Aortic smooth muscle cell (primary cell): ENCODE measurements around a stretch of chr21.

GRCh38 chr21:33211984-33212887, 17.5 kb upstream of the IFNAR2 start:
- RRBS, result no CpG with 5 or more reads among the region's 9 CpGs

GRCh38 chr21:33286086-33286745, 20.0 kb downstream of the IL10RB start:
- RRBS, result no CpG with 5 or more reads among the region's 17 CpGs

GRCh38 chr21:33286746-33287540, 20.8 kb downstream of the IL10RB start:
- RRBS, result no CpG with 5 or more reads among the region's 11 CpGs

- RRBS, result no CpG with 5 or more reads among the region's 13 CpGs
Observed at GRCh38 chr21:33380548-33381089, 22.6 kb upstream of the IFNGR2 start.

DNA sequence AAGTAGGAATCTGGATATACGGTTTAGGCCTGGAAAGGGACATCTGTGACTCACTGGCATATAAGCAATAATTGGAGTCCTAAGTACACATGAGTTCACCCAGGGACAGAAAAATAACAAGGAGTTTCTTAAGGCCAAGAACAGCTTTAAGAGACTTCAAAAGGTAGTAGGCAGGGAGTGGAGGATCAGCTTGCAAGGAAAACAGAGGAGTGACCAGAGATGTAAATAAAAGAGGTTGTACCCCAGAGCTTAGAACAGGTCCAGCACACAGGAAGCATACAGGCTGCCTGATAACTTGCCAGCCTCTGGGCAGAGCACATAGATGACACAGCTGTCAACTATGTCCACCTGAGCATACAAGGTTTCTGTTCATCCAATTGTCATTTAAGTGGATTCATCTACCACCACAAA, 28.1 kb downstream of the TMEM50B start:
- RRBS, result no CpG with 5 or more reads among the region's 1 CpG

DNA sequence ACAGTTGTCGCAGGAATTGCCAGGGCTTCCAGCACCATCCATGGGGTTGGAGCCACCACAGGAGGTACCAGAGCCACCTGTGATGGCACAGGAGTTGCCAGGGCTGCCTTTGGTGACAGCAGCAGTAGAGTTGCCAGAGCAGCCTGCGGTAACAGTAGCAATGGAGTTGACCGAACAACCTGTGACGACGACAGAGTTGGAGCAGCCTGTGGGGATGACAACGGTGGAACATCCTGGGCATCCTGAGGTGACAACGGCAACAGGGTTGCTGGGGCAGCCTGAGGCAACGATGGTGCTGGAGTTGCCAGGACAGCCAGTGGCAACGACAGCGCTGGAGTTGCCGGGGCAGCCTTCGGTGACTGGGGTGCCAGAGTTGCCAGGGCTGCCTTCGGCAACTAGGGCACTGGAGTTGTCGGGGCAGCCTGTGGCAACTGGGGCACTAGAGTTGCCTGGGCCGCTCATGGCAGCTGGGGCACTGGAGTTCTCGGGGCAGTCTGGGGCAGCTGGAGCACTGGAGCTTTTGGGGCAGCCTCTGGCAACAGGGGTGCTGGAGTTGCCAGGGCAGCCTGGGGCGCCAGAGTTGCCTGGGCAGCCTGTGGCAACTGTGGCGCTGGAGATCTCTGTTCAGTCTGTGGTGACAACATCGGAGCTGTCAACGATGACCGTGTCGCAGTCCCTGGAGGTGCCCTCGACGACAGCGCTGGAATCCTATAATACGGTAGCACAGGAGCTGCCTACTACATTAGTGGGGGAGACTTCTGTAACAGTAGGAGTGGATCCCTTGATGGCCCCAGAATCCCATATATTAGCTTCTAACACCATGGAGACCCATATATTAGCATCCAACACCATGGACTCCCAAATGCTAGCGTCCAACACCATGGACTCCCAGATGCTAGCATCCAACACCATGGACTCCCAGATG, 8.0 kb downstream of the SON start:
- RRBS, result no CpG with 5 or more reads among the region's 27 CpGs

DNA sequence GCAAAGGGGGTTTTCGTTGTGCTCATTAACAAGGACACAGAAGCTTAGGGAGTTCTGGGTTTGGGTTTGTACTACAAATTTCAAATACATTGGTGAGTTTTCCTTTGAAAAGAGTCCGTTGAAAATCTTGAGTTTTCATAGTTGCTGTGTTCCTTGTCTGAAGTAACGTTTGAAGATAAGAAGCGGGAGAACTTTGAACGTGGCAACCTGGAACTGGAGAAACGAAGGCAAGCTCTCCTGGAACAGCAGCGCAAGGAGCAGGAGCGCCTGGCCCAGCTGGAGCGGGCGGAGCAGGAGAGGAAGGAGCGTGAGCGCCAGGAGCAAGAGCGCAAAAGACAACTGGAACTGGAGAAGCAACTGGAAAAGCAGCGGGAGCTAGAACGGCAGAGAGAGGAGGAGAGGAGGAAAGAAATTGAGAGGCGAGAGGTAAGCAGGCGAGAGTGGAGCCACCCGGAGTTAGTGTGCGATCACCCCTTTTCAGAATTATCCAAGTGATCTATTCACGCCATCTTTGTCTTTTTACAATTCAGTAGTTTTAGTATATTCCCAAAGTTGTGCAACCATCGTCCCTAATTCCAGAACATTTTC, 129.7 kb downstream of the ITSN1 start:
- RRBS, result no CpG with 5 or more reads among the region's 21 CpGs

- RRBS, result no CpG with 5 or more reads among the region's 30 CpGs
Observed at GRCh38 chr21:33931314-33932224, 16.0 kb upstream of the ATP5PO start.

DNA sequence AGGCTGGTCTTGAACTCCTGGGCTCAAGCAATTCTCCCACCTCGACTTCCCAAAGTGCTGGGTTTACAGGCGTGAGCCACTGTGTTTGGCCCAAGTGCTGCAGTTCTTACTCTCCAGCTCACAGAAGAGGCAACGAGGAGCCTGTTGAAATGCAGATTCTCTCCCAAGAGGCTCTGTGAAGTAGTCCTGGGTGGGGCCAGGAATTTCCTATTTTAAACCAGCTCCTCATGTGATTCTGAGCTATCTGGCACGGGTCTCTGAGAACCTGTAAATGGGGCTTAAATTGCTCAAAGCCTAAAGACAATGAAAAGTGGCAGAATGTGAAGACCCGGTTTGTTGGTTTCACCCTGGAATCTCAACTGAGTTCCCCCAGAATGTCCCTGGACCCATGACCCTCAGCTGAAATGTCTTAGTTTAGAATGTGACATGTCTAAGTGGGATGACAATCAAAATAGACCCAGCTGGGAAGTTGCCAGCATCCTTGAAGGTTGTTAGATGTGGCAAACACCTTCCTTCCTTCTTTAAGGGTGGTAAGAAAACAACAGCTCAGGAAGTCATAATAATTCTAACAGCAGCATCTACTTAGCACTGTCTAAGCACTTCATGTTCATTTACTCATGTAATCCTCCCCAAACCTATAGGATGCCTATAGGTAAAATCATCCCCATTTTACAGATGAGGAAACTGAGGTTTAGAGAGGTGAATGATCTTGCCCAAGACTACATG, 20.8 kb upstream of the ATP5PO start:
- RRBS, result no CpG with 5 or more reads among the region's 5 CpGs

- RRBS, result no CpG with 5 or more reads among the region's 5 CpGs
Observed at GRCh38 chr21:33951602-33952272, 36.1 kb upstream of the ATP5PO start.

GRCh38 chr21:34204444-34204690, 131.0 kb downstream of the MRPS6 start:
- RRBS, result no CpG with 5 or more reads among the region's 5 CpGs

DNA sequence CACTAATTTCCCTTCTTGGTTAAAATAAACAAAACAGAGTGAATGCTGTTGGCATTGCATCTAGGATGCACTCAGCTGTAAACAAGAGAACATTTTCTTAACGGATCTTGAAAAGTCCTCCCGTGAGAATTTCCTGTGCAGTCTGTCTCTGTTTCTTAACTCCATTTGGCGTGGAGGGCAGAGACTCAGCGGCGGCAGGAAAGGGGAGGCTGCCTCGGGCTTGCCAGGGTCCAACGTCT, 142.0 kb upstream of the KCNE2 start:
- RRBS, result no CpG with 5 or more reads among the region's 7 CpGs

DNA sequence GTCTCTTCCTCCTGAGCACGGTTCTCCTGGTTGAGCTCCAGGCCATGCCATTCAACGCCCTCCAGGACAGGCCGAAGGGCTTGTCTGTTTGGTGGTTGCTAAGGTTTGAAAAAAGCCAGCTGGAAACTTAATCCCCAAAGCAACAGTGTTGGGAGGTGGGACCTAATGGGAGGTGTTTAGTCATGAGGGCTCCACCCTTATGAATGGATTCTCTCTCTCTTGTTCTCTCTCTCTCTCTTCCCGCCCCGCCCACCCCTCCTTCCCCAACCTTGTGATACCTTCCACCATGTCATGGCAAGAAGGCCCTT, 838 bp downstream of the KCNE1 start:
- RRBS, result no CpG with 5 or more reads among the region's 5 CpGs

DNA sequence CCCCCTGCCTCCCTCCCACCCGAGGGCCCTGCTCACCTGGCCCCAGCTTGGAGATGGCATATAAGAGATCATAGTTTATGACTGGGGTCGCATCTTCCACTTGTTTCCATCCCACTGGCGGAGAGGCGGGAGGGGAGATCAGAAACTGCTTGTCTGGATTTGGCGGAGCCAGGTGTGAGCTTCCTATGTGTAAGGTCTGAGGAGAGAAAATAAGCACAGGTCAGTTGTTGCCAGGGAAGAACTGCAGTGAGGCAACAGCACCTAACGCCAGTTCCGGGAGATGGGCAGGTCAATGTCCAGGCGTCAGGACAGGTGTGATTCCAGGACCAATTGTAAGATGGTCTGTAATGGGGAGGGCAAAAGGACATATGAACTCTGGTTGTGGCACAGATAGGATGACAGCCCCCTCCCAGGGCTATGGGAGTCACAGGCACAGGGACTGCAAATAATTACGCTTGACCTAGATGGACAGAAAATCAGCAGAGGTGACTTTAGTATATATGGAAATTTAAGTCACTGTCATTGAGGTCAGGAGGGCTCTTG, 9.5 kb upstream of the KCNE1 start:
- RRBS, result no CpG with 5 or more reads among the region's 9 CpGs

DNA sequence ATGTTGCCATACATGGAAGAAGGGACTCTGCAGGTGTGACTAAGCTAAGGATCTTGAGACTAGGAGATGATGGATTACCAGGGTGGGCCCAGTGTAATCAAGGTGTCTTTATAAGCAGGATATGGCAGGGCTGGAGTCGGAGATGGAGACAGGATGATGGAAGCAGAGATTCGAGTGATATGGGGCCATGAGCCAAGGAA, 31.1 kb upstream of the KCNE1 start:
- RRBS, result no CpG with 5 or more reads among the region's 2 CpGs

DNA sequence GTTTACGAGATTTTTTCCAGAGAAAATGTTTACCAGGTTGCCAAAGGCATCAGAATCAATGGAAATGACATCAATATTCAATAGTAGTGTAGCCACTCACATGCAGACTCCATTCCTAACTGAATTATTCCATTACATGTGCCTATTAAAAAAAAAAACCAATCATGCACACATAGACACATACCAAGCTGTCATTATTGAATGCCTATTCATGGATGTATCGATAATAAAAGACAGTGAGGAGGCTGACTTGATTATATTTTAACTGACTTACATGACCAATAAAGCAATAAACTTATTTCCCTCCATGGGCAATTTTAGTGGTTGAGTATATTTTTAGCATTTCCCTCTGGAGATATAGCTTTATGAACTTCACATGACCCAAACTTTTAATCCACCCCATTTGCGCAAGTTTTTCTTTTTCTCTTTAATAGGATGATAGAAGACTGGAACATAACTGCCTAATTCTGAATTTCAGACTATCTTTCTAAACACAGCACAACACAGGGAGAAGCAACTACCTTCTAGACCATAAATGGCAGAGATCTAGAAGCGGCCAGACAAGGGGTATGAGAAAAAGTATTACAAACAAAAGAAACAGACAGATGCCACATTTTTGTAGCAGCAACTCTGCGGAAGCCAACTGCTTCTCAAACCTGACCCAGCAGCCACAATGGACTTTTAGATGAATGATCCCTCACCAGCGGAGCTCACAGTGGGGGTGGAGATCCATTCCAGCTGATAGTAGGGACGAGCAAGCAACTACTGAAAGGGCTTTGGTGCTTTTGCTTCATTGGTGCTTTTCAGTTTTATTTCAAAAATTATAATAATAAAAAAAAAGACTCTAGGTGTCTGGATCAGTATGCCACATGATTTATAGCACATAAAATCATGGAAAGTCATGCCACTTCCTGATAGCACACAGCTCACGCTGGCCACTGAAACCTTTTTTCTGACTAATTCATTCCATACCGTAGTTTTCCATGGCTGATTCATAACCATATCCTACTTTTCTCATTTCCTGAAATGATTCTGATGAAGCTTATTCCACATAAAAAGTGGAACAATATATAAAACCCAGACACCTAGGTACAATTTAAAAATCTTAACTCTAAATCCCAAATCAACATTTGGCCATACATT, 40.9 kb upstream of the KCNE1 start:
- RRBS, result no CpG with 5 or more reads among the region's 9 CpGs

GRCh38 chr21:34620318-34620625, 5.4 kb upstream of the RCAN1 start:
- RRBS, result no CpG with 5 or more reads among the region's 3 CpGs

DNA sequence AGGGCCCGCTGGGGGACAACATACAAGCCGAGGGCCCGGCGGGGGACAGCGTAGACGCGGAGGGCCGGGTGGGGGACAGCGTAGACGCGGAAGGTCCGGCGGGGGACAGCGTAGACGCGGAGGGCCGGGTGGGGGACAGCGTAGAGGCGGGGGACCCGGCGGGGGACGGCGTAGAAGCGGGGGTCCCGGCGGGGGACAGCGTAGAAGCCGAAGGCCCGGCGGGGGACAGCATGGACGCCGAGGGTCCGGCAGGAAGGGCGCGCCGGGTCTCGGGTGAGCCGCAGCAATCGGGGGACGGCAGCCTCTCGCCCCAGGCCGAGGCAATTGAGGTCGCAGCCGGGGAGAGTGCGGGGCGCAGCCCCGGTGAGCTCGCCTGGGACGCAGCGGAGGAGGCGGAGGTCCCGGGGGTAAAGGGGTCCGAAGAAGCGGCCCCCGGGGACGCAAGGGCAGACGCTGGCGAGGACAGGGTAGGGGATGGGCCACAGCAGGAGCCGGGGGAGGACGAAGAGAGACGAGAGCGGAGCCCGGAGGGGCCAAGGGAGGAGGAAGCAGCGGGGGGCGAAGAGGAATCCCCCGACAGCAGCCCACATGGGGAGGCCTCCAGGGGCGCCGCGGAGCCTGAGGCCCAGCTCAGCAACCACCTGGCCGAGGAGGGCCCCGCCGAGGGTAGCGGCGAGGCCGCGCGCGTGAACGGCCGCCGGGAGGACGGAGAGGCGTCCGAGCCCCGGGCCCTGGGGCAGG, 1.4 kb downstream of the CLIC6 start:
- RRBS, result 3% methylated on average over 21 of the region's 85 CpGs

- RRBS, result no CpG with 5 or more reads among the region's 5 CpGs
Observed at GRCh38 chr21:34690345-34690911, 21.6 kb downstream of the CLIC6 start.